SK-MEL-5 (cell line): Measurements from ENCODE around the genes SPEF1 and CENPB.

DNA sequence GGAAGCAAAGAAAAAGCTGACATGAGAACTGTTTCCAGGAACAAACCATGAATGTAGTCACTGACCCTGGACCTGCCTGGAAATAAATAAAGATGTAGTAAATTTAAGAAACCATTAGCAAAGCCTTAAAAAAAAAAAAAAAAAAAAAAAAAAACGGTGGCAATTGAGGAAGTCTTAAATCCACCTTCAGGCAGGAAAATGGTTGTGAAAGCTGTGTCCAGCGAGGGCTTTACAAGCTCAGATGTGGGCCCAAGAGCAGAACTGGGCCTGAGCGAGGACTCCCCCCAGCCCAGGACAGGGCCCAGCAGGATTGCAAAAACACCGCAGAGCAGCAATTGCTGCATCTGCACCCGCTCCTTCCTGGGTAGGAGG is 10.3 kb downstream of the GFRA4 start:
RAMPAGE:
- cytosol, long total RNA, result no peak
- long total RNA, result no peak
- nucleus, long total RNA, result no peak

RAMPAGE:
- cytosol, long total RNA, result no peak
- long total RNA, result no peak
- nucleus, long total RNA, result no peak
Measured at GRCh38 chr20:3679120-3679407, 2.7 kb downstream of the ADAM33 start.

DNA sequence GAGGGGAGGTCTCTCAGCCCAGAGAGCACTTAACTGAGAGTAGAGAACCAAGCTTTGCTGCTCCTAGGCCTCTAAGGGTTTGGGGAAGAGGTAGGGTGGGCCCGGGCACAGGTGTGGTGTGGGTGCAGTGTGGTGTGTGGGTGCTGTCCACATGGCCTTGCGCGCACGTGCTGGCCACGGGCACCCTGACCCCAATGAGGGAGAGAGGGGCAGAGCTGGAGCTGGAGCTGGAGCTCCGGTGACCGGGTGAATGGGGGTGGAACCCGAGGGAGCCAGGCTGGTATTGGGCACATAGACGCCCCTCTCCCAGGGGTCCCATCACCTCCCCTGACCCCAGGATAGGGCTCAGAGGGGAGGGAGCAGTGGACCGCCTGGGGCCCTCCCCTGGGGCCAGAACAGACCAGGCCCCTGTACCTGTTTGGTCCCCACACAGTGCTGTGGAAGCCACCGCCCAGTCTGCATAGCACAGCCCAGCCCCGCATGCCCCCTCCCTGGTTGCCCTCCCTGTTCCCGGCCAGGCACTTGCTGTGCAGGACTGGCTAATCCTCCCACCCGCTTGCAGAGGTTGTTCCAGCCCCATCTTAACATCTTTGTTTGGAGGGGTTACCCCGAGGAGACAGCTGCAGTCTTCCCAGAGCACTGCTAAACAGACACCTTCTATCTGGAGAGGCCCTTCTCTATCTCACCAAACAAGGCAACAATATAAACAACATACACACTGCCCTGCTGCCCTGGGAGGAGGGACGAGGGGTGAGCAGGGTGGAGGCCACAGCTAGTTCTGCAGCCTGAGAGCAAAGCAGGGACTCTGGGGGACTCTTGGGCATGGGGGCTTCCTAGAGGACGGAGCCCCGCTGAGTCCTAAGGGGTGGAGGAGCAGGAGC is 916 bp downstream of the ADAM33 start:
RAMPAGE:
- cytosol, long total RNA, result no peak
- long total RNA, result no peak
- nucleus, long total RNA, result no peak

DNA sequence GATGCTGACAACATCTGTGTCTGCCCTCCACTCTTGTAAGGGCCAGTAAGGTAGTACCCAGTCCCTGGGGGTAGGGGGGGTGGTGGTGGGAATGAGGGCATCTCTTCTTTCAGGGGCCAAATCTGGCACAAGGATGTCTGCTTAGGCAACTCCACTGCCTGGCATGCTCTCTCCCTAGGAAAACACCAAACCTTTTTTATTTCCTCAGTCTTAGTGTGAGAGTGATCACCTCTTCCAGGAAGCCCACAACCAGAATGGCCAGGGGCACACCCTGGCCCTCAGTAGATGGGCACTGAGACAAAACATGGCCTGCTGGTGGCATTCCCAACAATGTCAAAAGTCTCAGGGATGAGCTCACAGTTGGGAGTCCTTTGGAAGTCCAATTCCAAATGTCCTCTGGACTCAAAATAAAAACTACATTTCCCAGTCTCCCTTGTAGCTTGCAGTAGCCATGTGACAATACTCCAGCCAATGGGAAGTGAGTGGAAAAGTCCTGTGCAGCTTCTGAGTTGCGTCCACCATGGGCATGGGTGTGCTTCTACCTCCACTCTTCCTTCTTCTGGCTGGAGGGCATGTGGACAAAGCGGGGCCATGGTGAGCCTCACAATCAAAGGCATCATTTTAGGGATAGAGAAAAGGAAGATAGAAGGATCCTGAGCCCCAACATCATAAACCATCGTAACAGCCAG is 5.7 kb upstream of the ADAM33 start:
RAMPAGE:
- cytosol, long total RNA, result no peak
- long total RNA, result no peak
- nucleus, long total RNA, result no peak

RAMPAGE:
- cytosol, long total RNA, result no peak
- long total RNA, result no peak
- nucleus, long total RNA, result no peak
Measured at GRCh38 chr20:3711155-3711945, 1.1 kb downstream of the SIGLEC1 start.

RAMPAGE:
- cytosol, long total RNA, result no peak
- long total RNA, result no peak
- nucleus, long total RNA, result no peak
Measured at GRCh38 chr20:3768260-3769446, 1.1 kb upstream of the ADISSP start.

DNA sequence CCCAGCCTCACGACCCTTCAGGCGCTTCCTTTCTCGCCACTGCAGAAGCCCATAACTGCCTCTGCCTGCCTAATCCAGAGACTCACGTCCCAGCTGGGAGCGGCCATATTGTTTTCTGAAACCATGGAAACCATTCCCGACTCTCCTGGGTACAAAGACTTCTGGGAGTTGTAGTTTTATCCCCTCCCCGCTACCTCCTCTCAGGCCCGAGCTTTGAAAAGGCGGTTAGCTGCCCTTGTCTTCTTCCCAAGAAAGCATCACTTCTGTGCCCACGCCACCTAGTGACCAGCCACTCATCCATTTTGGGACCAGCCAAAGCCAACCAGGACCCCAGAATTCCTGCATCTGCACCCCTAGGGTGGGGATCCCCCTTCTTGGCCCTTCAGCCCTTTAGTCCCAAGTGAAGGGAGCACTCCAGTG is at the start of gene SPEF1:
SPEF1 (minus strand) TSS at position 117 of the 420 bp plus-strand sequence.
RAMPAGE:
- cytosol, long total RNA, result no peak
- long total RNA, result no peak
- nucleus, long total RNA, result no peak

DNA sequence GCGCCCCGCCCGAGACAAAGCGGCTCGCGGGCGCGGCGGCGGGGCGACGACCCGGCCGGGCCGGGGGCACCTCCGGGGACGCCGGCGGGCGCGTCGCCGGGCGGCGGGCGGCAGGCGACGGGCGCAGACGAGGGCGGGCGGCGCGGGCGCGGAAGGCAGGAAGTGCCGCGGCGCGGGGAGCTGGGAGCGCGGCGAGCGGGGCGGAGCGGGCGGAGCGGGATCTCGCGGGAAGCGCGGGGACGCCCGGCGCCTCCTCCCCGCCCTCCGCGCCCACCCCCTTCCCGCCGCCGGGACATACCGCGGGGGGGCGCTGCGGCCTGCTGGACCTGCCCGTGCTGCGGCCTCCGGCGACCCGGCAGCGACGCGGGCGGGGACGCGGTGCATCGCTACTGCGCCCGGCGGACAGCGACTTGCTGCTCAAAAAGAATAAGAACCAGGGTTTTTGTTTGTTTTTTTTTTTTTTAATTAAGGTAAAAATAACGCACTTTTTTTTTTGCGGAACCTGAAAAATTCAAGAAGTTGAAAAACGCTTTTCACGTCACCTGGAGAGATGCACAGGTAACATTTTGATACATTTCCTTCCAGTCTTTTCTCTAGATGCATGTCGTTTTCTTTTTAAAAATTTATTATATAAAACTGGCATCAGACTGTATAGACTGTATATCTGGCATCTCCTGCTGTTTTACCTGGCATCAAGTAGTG is at the start of gene CENPB:
CENPB (minus strand) TSS at position 159 of the 702 bp plus-strand sequence.
RAMPAGE:
- cytosol, long total RNA, result no peak
- long total RNA, result no peak
- nucleus, long total RNA, result no peak

RAMPAGE:
- cytosol, long total RNA, result no peak
- long total RNA, result no peak
- nucleus, long total RNA, result no peak
Measured at GRCh38 chr20:3802765-3803762, 7.0 kb downstream of the CDC25B start.

DNA sequence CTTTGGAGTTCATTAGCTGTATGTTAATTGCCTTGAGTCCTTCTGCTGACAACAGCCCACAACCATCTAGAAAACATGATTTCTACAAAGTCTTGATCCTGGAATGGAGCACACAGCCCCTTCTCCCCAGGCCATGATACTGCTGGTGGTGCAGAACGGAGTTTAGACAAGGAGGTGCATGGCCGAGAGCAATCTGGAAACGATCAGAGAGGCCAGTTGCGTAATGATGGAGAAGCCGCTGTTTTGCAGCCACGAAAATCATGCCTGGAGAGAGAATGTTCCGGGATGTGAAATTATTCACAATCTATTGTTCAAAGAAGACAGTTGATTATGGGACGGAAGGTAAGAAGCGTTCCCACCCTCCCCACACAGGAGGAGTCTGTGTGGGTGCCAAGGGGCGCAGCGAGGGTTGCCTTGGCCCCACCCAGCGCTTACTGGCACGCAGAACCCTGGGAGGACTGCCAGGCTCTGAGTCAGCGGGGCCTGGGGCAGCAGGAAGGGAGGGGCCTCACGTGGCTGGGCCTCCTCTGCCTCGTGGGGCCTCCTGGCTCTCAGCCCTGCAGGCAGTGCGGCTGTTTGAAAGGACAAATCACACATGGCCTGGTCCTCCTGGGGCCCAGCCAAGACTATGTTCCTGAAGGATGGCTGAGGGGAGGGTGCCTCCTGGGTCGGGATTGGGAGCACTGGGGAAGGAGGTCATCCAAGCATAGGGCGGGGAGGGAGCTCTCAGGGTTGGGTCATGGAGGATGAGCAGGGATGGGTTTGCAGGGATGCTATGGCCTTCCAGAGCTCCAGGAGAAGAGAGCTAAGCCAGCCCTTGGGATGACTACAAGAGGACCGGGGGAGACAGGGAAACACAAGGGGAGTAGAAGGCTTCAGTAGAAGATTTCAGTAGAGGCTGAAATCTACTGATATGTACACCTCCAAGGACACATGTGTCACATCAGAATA is 8.7 kb upstream of the AP5S1 start:
RAMPAGE:
- cytosol, long total RNA, result no peak
- long total RNA, result no peak
- nucleus, long total RNA, result no peak

GRCh38 chr20:3916568-3917667 is 27.7 kb downstream of the PANK2 start:
RAMPAGE:
- cytosol, long total RNA, result no peak
- long total RNA, result no peak
- nucleus, long total RNA, result no peak

DNA sequence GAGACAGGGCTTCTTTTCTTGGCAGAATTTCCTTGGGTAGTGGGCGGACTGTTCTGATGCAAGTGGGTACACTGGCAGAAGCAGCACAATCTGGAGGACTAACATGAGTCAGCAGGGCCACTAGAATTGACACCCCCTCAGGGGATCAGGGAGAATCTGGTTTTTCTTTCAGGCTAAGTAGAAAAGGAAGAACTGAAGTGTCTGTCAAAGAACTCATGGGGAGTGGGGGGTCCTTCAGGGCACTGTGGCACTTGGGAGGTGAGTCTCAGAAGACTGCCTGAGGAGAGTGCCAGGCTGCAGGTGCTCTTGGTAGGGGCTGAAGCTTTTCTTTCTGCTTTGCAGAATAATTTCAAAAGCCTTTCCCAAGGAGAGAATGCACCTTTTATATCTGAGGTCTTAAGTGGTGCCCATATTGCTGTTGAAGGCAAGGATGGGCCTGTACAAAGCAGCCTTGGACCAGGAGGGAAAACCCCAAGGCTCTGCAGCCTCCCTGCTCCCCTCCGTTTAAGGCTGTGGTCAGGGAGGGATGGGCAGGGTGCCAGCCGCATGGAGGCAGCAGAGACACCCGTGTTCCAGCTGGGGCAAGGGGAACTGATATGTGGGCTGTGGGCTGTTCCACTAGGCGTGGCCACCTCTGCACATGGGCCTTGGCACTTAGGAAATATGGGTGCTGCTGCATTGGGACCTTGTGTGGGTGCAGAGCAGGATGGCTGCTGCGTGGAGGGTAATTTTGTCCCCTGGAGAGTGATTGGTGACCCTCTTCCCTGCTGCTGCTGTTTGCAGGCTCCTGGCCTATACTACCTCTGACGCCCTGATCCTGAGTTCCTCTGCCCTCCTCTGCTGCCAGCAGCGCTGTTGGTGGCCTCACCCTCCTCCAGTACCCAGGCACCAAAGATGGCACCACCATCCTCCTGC is 35.0 kb downstream of the PANK2 start:
RAMPAGE:
- cytosol, long total RNA, result no peak
- long total RNA, result no peak
- nucleus, long total RNA, result no peak

GRCh38 chr20:3929802-3930474 is 40.8 kb downstream of the PANK2 start:
RAMPAGE:
- cytosol, long total RNA, result no peak
- long total RNA, result no peak
- nucleus, long total RNA, result no peak

RAMPAGE:
- cytosol, long total RNA, result no peak
- long total RNA, result no peak
- nucleus, long total RNA, result no peak
Measured at GRCh38 chr20:3933960-3935062, 45.1 kb downstream of the PANK2 start.

DNA sequence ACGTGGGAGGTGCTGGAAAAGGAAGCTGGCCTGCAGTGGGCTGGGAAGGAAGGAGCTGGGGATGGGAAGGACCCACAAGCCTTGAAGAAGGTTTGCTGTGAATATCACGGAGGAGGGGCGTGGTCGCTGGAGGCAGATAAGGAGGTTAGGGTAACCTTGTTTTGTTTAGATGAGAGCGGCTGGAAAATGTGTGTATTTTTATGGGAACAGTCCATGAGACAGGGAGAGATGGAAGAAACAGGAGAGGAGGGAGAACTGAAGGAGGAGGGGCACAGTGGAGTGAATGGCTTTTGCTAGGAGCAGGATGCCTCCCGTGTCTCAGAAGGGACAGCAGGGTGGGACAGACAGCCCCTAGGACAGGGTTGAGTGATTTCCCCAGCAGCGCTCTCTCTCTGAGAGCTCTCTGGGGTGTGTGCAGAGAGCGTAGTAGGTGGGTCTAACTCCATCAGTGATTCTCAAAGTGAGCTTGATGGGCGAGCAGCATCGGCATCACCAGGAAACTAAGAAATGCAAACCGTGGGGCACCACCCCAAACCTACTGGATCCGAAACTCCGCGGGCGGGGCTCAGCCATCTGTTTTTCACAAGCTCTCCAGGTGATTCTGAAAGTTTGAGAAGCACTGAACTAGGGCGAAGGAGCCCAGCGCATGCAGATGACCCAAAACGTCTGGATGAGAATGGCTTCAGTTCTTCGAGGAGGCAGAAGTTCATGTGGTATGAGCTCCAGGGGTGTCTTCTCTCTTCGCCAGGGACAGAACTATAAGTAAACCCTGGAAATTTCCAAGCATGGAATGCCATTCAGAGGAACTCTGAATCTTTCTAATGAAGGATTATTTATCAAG is 13.8 kb upstream of the SMOX start:
RAMPAGE:
- cytosol, long total RNA, result no peak
- long total RNA, result no peak
- nucleus, long total RNA, result no peak

GRCh38 chr20:4200832-4201179 is 48.3 kb downstream of the ADRA1D start:
RAMPAGE:
- cytosol, long total RNA, result no peak
- long total RNA, result no peak
- nucleus, long total RNA, result no peak

DNA sequence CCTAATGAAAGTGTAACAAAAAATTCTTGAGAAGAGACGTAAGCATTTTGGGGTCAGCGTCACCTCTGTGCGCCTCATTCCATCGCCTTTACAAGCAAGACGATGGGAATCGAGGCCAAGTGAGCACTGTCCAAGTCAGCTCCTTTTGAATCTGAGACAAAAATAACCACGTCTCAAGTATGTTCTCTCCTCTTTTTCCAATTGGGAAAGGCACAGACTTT is 47.9 kb upstream of the ADRA1D start:
RAMPAGE:
- cytosol, long total RNA, result no peak
- long total RNA, result no peak
- nucleus, long total RNA, result no peak

DNA sequence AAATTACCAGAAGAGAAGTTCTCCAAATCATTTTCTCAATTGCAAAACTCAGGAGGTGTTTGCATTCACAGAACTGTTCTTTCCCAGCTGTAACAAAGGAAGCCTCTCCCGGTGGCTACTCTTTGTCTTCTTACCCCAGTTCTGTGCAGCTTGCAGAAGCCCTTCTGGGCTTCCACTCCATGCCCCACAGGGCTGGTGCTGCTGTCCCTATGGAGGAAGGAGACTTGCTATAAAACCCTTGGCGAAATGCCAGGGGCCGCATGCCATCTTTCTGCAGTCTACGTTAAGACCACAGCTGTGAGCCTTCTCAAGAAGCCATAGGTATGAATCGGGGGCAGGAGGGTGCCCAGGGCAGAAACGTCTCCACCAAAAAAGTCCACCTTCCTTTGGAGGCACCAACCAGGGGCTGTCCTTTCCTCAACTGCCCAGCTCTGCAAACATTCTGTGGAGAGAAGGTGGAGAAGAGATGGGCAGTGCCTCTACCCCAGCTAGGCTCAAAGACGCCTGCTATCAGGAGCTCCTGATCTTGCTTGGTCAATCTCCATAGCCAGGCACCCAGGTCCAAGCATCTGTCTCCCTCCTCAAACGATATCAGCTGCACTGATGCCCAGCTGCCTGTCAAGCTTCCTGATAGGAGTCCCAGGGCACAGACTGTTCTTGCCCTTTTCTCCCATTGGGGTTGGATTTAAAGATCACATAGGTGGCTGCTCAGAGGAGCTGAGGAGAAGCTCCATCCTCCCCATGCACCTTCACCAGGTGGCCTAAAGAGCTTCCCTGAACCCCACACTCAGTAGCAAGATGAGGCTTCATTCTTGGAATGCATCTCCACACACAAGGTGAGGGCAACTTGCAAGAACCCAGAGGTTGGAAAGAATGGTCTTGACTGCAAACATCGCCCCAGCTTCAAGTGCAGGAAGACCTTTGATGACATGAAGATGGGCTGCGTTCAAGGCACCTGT is 40.8 kb downstream of the RASSF2 start:
RAMPAGE:
- cytosol, long total RNA, result no peak
- long total RNA, result no peak
- nucleus, long total RNA, result no peak

DNA sequence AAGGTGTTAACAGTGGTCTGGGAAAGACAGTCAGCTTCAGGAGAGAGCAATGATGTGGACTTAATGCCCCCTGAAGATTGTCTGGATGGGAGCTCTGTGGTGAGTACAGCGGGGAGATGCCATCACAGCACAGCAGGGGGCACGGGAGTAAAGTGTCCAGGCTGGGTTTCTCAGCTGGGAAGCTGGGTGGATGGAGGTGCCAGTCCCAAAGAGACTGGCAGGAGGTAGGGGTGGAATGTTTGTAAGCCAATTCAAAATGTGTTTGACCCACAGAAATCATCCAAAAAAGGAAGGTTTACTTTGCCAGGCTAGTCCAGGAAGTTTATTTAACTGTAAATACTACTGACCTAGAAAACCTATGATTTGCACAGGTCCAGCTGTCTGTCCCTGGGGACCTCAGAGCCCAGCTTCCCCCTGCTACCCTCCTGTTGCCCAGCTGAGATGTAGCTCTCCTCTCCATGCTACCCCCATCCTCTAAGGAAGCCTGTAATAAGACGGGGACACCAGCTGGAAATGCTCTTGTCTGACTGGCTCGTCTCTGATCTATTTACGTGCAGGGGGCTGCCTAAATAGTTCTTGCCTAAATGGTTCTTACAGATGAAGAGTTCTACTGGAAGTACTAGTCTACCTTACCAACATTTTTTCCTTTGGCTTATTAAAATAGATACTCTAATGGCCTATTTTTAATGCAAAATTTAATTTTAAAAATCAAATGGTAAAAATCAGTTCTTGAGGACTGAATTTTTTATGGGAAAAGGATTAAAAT is 83.8 kb downstream of the SLC23A2 start:
RAMPAGE:
- cytosol, long total RNA, result no peak
- long total RNA, result no peak
- nucleus, long total RNA, result no peak

DNA sequence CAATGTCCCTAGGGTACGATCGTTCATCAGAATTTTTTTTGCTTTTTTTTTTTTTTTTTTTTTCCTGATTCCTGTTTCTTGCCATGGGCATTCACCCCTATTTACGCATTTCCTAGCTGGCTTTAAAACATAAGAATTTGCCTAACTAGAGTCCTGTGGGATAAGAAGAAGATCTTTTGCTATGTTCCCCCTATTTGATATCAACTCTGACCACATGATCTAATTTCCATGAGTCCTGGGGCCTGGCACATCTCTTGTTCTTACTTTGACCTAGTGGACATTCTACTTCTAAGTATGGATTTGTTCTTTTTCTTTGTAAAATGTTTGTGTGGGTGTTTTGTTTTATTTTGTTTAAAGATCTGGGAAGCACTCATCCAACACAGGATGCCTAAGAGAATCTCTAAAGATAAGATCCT is 74.8 kb downstream of the SLC23A2 start:
RAMPAGE:
- cytosol, long total RNA, result no peak
- long total RNA, result no peak
- nucleus, long total RNA, result no peak